ENCODE measurements around the genes DOK1, REG1A and REG3A.

DNA sequence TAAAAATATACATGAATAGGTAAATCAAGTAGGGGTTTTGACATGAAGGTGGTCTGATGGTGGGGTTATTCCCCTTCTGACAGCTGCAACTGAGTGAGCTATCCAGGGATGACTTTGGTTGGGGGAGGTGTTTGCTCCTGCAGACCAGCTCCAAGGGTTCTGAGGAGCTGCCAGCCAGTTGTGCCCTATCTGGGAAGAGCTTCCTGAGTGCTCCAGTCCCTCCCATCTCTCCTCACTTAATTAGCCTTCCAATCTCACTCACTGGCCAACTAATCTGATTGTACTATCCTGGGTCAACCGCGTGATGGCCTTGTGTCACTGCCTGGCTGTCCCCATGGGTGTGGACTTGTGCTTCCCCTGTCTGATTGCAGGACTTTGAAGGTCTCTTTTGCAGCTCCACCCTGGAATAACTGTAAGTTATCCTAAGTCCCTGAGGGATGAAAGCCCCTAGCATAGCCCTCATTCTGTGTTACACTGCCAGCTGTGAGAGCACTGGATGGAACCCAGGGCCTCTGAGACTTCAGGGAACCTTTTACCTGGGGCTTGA lies 65.1 kb downstream of the SLC4A5 start:
- PRO-cap = no peak
- RAMPAGE, long total RNA = no peak

- PRO-cap = no peak
- RAMPAGE, long total RNA = no peak
Measured at GRCh38 chr2:74371359-74372249, 8.5 kb downstream of the DCTN1 start.

DNA sequence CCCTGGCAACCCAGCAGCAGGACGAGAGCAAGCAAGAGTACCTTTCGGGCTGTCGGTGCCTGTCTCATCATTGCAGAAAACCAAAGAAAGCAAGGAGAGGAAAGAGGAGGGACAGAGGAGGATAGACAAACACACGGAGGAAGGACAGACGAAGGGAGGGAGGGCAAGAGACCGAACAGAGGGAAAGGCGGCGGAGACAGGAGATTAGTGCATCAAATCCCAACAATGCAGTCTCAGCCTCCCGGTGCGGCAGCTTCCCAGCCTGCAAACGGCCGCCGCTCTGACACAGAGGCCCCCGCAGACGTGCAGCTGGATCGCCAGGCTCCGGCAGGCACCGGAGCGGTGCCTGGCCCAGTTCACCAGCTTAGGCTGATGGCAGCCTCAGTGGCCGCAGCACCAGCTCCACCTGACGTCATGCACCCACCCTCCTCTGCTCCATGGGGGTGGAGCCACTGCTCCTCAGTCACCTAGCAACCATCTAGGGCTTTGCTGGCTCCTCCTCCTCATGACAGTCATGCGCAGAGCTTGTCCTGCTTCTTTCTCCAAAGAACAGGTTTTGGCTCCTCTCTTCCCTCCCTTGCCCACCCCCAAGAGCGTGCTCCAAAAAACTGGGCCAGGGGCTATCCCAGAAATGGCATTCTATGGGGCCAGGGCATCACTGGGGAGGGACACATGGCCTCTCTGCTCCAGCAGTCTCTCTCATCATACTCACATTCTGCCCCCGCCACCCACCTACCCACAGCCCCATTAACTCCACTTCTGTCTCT lies 5.6 kb downstream of the DCTN1 start:
- PRO-cap = no peak
- RAMPAGE, long total RNA = no peak

DNA sequence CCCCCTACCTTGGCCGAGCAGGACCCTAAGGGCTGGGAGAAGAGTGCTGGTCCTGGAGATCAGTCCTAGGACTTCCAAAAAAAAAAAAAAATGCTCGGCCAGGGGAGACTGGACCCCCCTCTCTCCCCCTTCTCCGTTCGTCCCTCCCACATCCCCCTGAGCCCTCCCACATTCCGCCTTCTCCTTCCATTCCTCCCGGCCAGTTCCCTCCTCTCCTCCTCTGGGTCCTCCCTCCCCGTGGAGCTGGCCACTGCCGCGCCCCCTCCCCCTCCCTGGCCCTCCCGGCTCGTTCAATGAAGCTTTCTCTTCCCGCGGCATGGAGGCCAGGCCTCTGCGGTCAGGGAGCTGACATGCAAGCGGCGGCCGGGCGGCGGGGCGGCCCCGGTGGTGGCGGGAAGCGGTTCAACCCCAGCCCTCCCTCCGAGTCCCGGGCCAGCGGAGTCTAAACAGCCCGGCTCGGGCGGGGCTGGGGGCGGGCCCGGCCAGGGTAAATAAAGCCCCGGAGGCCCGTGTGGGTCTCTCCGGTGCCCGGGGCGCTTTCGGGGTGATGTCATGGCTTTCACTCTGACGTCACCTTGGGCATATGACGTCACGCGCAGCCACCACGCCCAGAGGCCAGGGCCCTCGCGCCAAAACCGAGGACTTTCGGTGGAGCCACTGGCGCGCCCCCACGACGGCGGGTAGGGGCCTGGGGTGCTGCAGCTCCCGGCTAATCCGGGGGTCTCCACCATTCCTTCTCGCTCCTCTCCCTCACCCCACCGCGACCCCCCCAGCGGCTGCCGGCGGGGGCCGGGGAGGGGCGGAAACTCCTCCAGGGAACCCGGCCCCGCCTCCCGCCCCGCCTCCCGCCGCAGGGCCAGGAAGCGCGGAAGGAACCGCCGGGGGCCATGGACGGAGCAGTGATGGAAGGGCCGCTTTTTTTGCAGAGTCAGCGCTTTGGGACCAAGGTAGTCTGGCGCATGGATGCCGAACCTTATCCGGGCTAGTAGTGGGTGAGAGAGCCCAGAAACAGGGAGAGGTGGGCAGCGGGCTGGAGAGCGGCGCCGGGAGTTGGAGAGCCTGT lies at the start of gene DOK1:
DOK1 (plus strand) TSS at position 853 of the 1,063 bp plus-strand sequence.
- PRO-cap = bidirectional peak, plus-strand start at position 859 of the sequence, minus-strand start at position 778 of the sequence
- RAMPAGE, long total RNA = no peak

DNA sequence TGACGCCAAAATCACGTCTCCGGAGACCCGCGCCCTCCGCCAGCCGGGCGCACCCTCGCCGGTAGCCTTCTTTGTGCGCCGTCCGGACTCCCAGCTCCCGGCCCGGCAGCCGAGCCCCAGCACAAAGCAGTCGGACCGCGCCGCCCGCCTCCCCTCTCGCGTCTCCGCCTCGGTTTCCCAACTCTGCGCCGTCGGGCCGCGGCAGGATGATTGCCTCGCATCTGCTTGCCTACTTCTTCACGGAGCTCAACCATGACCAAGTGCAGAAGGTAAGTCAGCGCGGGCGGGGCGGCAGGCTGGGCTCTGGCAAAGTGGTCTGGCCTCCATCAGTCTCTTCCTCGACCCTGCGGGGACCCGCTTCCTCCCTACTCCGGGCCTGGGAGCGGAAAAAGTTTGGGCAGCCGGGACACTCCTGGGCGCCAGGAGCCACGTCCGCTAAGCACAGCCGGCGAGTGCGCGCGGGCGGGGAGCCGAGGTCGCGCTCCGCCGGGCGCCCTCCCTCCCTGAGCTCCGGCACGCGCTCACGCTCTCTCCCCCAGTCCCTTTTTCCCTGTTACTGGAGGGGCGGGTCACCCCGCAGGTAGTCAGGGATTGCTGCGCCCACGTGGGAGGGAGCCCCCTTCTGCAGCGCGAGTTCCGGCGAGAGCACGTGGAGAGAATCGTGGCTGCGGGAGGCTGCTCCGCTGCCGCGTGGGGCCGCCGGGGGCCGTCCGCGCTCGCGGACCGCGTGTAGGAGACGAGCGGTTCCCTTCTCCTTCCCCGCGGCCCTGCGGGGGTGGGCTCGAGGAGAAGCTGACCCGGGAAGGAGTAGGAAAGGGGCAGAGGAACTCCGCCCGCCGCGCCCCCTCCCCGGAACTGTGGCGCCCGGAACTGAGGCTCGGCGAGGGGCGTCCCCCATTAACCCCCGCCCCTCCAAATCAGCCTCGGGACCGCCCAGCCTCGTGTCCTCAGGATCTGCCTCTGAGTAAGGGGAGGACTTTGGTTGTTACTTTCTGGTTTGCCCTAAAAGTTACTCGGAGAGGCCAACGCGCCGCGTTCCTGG lies 769 bp downstream of the HK2 start:
- PRO-cap = bidirectional peak, plus-strand start outside the sequence, minus-strand start at position 857 of the sequence
- RAMPAGE, long total RNA = no peak

GRCh38 chr2:74835857-74836056 lies 1.8 kb downstream of the HK2 start:
- PRO-cap = no peak
- RAMPAGE, long total RNA = no peak

GRCh38 chr2:74917662-74918215 lies 40.7 kb upstream of the POLE4 start:
- PRO-cap = no peak
- RAMPAGE, long total RNA = no peak

- PRO-cap = no peak
- RAMPAGE, long total RNA = no peak
Measured at GRCh38 chr2:75605703-75606622, 40.6 kb upstream of the MRPL19 start.

GRCh38 chr2:76007826-76008576 lies 297.3 kb upstream of the GCFC2 start:
- PRO-cap = no peak
- RAMPAGE, long total RNA = no peak

DNA sequence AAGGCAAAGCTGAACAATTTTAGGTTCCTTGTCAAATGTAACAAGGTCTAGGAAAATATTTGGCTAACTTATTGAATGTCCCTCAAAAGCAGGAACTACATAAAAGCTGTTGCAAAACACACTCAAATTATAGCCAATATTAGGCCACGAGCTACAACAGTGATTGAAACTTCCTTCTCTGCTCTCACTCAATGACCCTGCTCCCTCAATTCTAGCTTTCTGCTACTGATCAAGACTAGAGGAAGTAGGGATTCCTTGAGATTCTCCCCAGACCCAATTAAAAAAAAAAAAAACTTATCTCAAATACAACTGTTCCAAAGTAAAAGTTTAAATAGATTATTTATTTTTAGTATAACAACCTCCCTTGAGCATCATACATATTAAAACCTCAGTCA lies 317.2 kb upstream of the REG3G start:
- PRO-cap = no peak
- RAMPAGE, long total RNA = no peak

DNA sequence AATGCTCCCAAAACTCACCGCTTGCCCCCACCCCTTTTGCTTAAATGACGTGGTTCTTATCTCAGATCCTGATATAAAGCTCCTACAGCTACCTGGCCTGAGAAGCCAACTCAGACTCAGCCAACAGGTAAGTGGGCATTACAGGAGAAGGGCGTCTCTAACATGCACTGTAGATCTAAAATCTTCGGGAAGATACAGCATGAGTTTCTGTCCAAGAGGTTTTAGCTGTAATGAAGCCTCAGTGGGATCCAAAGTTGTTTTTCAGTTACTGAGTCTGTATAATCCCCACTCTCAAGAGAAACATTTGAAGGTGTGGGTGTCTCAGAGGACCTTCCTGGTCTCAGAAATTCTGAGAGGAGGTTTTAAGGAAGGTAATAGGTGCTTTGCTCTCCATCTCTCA lies at the start of gene REG1A:
REG1A (plus strand) TSS at position 101 of the 400 bp plus-strand sequence.
- PRO-cap = no peak
- RAMPAGE, long total RNA = no peak

GRCh38 chr2:79158190-79158497 lies 1.4 kb downstream of the REG3A start:
- PRO-cap = no peak
- RAMPAGE, long total RNA = no peak

DNA sequence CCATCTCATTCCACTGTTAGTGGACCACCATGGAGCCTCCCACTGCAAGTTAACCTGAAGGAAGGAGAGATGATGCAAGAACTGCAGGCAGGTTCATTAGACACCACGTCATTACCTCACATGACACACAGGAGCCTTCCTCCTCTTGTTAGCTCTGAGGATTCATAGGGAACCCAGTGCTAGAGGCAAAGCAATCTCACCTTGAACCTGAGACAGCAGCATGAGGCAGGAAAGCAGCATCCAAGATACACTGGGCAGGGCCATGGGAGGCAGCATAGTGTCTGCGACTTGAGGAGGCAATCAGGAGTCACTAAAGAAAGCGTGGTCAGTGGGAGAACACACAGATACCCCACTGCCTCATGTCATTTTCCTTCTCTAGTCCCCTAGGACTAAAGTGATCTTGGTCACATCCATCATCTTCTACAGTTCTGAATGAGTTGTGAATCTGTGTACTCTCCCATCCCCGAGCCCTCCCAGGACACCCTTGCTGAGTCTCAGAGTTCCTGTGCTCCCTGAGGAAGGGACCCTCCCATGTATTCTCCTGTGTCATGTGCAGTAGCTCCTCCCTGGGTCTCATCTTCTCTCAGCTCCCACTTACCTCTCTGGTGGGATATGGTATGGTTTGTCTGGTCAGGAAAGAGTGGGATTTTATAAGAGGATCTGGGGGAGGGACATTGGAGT lies at the start of gene REG3A:
REG3A (minus strand) TSS at position 624 of the 681 bp plus-strand sequence.
- PRO-cap = no peak
- RAMPAGE, long total RNA = no peak

DNA sequence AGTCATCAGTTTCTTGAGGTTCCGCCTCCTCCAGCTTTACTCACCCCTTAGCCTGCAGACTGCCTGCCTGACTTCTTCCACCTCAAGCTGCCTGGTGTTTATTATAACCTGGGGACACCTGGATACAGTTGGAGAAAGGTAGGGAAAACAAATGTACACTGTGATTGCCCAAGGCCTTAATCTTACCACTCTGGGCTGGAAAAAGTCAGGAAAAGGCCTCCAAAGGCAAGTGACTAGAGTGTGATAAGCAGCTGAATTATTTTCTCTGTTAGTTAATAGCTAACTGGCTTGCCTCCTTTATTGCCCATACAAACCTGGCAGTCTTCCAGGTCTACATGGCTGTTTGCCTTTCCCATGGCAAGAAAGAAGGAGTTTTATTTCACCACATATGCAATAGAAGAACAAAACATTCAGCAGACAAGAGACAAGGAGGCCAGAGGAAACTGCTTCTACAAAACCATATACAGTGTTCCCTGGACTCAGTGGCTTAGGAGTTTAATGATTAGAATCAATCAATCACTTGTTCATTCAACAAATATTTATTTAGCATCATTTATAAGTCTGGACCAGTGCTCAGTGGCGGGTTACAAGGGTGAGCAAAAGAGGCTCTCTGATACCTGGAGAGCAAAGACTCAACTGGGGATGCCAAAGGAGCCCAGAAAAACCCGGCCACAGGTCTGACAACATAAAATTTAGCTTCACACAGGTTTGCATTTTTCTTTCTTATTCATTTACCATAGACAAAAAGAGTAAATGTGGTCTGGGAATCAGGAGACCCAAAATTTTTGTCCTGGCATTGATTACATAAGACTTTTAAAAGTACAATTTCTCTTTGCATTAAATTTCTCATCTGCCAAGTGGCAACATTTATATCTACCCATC lies 27.5 kb upstream of the SUCLG1 start:
- PRO-cap = no peak
- RAMPAGE, long total RNA = no peak

DNA sequence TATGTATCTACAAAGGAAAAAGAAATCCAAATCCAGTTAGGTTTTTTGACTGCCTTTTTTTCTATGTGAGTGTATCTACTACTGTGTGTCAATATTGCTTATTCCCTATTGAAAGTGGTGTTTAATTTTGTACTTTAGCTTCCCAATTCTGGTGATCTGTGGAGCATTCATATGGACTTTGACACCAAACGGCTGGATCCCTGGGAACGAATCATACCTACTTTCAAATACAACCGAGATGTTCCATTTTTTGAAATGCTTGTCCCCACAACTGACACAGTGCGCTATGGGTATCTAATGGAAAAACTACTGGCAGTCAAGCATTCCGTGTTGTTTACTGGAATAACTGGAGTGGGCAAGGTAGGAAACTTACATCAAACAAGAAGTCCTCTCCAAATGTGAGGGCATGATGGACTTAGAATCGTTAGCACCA lies 152.9 kb downstream of the DNAH6 start:
- PRO-cap = no peak
- RAMPAGE, long total RNA = no peak

GRCh38 chr2:84856683-84857289 lies 24.1 kb downstream of the TRABD2A start:
- PRO-cap = no peak
- RAMPAGE, long total RNA = no peak

- PRO-cap = unidirectional peak, plus-strand start at chr2:84938685
- RAMPAGE, long total RNA = no peak
Measured at GRCh38 chr2:84938553-84938968, 32.4 kb upstream of the KCMF1 start.

- PRO-cap = no peak
- RAMPAGE, long total RNA = no peak
Measured at GRCh38 chr2:85134668-85135780, 1.8 kb downstream of the TCF7L1 start.

GRCh38 chr2:85305024-85305685 lies 22.6 kb downstream of the TGOLN2 start:
- PRO-cap = no peak
- RAMPAGE, long total RNA = no peak

- PRO-cap = no peak
- RAMPAGE, long total RNA = no peak
Measured at GRCh38 chr2:85307379-85308175, 20.2 kb downstream of the TGOLN2 start.

Measured in OCI-LY7 (cell line).